Mesenteric fat pad (tissue), 1 donor: Measurements from ENCODE around the gene XRRA1.

DNA sequence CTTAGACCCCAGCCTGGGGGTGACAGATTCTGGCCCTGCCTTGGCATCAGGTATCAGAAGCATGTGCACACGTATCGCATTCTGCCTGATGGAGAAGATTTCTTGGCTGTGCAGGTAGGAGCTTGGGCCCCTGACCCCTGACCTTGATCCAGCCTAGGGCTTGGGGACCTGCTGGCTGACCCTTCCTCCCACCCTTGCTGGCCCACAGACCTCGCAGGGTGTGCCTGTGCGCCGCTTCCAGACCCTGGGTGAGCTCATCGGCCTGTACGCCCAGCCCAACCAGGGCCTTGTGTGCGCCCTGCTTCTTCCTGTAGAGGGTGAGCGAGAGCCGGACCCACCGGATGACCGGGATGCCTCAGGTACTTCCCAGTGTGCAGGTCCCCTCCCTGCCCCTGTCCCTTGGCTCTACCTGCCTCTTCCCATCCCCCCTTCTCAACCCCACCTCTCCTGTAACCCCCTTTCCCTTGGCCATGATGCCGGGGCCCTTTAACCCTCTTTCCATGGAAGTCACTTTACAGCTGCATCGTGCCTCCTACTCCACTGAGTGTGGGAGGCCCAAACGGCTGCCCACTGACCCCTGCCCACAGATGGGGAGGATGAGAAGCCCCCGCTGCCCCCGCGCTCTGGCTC is 3.7 kb downstream of the INPPL1 start:
- PRO-cap: no peak

DNA sequence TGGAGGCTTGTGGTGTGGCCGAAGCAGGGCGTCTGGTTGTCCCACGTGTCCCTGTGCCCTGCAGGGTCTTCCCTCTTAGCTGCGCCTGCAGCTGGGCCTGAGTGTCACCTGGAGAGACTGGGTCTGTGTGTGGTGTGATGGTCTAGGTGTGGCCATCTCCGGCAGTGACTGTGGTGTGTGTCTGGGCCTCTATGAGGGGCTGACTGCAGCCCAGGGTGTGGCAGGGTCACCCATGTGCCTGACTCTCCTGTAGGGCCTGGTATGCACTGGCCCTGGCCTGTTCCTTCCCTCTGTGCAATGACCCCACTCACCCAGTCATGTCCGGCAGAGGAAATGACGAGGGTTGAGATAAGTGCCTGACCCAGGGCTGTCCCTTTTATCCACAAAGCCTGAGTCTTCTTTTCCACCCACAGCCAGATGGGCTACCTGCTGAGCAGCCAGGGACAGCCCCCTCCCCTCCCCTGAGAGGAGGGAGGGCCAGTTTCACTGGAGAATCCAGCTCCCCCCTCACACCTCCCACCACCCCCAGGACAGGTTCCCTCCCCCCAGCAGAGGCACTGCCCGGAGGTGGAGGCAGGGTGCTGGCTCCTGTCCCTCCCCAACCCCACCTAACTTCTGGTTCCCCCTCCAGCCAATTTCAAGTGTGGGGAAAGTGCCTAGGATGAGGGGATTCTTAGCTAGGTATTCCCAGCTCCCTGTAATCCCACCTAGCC is 41.8 kb downstream of the PDE2A start:
- PRO-cap: no peak

GRCh38 chr11:72681942-72682509 is 7.8 kb upstream of the PDE2A start:
- PRO-cap: no peak

GRCh38 chr11:72692470-72692896 is 18.3 kb upstream of the PDE2A start:
- PRO-cap: no peak

- PRO-cap: no peak
These were observed 26.0 kb upstream of the PDE2A start for GRCh38 chr11:72700159-72700774.

- PRO-cap: no peak
These were observed 8.8 kb downstream of the ARAP1 start for GRCh38 chr11:72743295-72743919.

DNA sequence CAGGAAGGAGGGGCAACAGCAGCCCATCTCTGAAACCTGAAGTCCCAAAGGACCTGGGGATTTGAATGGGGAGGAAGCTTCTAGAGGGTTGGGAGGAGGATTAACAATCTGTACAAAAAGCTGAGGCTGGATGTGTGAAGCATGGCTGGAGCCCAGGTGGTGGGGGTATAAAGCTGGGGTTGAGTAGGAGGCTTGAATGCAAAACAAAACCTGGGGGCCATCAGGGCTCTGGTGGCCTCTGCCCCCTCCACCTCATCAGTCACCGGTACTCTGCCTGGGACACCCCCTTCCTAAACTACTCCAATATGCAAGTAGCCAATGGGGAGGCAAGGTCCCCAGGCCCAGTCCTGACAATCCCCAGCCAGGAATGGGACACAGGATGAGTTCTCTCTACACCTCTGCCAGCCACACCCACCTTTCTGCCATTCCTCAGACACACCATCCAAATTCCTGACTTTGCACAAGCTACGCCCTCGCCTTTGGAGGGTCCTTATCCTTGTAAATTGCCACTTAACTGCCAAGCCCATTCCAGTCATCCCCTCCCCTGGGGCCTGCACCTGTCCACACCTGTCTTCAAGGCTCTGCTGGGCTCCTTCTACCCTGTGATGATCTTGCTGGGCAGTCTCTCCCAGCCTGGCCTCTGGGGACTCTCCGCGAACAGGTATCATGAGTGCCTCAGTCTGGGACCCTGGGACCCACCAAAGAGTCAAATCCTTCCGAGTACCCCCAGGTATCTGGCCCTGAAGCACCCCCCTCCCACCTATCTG is 1.2 kb downstream of the ARAP1 start:
- PRO-cap: no peak

- PRO-cap: no peak
These were observed 17.7 kb downstream of the STARD10 start for GRCh38 chr11:72775934-72776797.

- PRO-cap: no peak
These were observed 14.9 kb downstream of the STARD10 start for GRCh38 chr11:72778705-72779537.

DNA sequence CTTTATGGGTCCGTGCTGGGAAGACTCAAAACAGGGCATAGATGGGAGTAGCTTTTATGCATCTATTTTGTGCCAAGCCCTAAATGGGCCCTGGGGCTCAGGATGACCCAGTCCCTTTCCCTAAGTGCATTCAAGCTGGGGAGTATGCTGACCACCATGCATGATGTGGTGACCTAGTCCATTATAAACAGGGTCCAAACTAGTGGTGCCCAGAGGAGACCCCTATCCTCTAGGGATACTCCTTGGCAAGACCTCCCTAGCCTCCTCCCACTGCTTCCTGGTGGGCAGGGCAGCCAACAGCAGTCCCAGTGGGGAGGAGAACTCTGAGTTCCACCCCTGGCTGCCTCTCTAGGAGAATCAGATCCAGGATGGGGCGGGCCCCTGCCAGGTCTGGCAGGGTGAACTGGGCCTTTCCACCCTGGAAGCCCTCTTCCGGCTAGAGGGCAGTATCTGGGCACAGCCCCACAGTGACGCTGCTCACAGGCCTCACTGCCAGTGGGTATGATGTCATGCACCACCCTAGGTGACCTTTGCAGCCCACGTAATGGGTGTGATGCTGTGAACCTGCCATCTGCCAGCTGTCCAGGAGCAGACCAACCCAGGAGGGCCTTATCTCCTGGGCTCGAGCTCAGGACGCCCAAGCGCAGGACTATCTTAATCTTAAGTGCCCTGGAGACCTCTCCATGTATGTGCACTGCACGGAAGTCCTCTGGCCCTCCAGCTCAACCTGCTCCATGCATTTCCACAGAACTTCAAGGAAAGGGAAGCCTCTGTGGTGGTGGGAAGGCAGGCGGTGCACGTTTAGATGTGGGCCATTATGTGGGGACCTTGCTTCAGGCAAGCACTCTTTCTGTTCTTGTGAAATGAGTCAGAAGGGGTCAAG is 31.7 kb upstream of the FCHSD2 start:
- PRO-cap: no peak

DNA sequence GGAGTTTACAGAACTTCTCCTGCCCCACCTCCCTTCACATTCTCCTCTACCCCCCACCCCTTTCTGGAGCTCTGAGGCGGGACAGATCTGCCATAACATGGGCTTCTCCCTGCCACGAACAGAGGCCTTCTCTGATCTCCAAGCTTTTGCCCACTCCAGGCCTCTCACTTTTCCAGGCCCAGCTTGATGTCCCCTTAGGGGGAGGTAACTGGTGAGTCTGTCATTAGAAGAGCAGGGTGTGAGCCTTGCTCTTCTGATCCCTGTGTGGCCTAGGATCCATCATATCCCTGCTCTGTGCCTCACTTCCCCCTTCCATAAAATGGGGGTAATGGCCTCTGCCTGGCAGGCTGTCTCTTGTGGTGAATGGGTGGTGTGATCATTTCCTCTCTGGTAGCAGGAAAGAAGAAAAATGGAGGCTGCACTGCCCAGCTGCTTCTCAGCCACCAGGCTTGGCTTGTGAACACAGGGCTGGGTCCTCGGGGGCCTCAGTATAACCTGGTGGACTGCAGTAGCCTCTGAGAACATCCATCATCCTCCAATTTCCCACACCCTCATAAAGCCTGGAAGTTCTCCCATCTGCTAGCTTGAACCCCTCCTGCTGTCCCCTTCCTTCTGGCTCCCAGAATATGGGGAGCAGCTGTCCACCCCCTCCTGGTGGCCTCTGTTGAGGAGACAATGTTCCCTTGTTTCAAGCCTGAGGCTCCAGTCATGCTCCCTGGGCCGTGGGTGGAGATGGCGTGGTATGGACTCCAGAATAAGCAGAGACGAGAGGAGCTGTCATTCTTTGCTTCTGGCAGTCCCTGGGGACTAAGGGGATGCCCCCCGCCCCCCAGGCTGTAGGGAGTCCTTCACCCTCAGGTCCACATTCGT is 5.7 kb downstream of the ARHGEF17 start:
- PRO-cap: no peak

GRCh38 chr11:73331120-73331739 is 23.2 kb downstream of the ARHGEF17 start:
- PRO-cap: no peak

- PRO-cap: no peak
These were observed 33.3 kb upstream of the RELT start for GRCh38 chr11:73342600-73343506.

DNA sequence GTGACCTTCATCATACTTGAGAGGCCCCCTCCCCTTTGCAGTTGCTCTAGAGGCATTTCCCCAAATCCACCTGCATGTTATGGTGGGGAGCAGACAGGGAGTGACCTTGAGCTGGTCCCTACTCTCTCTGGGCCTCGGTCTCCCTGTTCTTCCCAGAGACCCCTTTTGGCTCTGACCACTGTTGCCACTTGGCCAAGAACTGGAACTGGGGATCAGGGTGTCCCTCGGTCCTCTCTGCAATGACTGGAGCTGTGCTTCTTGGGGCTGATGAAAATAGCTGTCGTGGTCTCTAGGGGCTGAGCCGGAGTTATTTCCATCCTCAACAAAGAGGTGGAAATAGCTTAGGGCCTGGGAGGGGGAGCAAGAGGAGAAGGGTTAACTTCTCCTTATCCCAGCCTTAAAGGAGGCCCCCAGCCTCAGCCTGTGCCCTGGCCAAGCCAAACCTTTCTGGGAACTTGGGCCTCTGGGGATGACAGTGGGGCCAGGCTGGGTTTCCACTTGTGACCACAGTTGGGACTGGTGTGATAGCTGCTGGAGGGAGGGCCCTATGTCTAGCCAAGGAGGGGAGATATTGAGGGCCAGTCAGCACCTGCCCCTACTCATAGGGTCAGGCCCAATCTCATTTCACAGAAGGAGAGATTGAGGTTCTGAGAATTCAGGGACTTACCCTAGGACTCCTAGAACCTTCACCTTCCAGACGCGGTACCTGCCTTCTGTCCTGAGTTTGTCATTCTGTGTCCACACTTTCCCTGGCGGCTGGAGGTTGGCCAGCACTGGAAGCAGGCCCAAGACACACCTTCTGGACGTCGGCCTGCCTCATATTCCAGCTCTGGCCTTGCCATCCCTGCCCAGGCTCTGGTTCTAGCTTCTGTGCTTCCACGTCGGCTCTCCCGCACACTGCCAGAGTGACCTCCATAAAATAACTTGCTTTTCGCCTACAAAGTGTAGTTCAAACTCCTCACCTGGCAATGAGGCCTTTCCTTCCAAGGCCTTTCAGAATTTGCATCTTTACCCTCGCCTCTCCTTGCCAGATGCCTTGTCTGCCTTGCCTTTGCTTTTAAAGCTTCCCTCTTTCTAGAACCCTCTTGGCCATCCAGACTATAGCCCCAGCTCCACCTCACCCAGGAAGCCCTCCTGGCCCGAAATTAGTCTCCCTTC is 3.1 kb downstream of the RELT start:
- PRO-cap: no peak

- PRO-cap: no peak
These were observed 973 bp downstream of the RAB6A start for GRCh38 chr11:73759592-73760609.

DNA sequence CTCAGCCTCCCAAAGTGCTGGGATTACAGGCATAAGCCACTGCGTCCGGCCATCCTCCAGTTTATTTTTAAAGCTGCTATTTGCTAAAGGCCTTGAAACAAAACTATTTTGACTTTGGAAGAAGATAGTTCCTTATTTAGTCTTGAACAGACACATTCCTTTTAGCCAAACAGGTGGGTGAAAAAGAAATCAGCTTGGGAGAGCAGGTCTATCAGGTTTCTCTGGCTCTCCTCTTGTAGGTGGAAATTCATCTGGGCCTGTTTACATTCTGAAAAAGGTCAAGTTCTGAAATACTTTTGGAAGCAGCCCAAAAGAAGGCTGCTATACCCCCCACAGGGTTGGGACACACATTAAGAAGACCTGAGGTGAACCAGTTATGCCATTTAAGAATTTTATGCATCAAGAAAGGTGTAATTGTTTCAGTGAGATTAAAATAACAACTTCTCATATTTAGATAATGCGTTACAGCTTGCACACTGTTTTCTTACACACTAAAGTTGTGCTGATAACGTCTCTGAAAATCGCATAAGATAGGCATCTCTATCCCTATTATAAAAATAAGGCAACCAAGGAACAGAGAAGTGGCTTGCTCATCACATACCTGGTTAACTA is 60.3 kb upstream of the UCP3 start:
- PRO-cap: no peak

DNA sequence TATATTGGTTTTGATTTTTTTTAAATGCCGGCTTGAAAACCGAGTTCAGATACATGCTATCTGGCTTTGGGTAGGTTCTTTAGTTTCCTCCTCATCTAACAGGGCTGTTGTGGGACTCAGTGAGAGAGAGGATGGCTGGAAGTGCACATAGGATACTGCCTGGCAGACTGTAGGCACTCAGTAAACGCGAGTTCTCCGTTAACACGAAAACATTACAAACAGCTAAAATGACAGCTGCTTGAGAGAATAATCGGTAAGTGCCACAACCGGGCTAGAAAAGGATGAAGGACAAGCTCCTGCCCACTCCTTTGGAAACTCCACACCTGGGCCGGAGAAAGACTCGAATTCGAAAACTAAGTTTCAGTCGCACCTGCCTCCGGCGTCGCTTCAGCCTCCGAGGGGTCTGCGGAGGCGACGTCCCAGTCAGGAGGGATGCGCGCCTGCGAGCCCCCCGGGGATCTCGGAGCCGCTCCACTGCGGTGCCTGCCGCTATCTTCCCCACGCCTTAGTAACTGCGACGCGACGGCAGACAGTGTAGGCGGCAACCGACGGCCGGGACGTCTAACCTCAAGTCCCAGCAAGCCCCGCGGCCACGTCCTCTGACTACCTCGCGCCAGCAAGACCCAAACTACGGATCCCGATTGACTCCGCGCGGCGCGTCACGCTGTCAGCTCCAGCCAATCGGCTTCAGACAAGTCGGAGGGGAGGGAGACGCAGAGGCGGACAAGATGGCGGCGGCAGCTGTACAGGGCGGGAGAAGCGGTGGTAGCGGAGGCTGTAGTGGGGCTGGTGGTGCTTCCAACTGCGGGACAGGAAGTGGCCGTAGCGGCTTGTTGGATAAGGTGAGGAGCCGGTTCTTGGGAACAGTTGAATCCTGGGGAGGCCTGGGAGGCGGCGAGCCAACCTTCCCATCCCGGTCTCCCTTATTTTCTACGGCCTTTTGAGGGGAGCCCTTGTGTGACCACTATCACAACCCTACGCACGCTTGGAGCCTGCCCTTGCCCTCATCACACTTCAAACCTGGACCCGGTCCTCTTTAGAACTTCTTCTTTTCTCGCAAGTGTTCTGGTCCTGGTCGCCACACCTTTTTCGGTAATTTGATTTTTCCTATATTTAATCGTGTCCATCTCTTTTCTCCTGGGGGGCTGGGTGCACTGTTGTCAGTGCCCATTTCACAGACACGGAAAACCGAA is at the start of gene XRRA1:
Gene XRRA1, minus strand, starts transcription at position 534 of the 1,193 bp plus-strand sequence.
- PRO-cap: bidirectional peak, plus-strand start at position 722 of the sequence, minus-strand start at position 510 of the sequence

- PRO-cap: no peak
These were observed 5.1 kb downstream of the SLCO2B1 start for GRCh38 chr11:75155880-75156435.

DNA sequence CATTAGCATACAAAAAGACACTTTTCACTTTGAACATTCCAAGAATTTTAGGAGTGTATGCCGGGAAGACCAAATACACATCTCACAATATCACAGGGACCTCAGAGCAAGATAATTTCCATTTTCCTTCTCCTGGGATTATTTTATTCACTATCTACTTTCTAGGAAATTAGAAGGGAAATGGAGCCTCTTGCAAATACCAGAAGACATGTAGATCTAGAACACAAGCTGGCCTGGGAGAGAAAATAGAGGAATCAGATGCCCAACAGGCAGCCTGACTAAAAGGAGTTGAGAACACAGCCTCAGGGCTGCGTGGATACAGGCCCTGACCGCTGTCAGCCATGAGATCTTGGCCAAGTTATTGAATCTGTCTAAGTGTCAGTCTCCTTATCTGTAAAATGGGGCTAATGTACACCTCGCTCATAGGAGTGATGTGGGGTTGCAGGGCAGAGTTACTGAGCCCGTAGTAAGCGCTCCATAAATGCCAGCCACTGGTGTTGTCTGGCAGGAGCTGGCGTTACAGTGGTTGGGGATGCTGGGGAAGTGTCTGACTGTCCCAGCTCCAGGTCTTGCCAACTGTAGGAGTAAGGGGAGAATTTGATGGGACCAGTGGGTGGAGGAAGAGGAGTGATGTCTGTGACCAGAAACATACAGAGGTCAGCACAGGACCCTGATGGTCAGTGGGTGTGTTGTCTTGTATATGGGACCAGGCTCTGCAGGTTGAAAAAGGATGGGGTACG is 38.4 kb upstream of the TPBGL start:
- PRO-cap: no peak

DNA sequence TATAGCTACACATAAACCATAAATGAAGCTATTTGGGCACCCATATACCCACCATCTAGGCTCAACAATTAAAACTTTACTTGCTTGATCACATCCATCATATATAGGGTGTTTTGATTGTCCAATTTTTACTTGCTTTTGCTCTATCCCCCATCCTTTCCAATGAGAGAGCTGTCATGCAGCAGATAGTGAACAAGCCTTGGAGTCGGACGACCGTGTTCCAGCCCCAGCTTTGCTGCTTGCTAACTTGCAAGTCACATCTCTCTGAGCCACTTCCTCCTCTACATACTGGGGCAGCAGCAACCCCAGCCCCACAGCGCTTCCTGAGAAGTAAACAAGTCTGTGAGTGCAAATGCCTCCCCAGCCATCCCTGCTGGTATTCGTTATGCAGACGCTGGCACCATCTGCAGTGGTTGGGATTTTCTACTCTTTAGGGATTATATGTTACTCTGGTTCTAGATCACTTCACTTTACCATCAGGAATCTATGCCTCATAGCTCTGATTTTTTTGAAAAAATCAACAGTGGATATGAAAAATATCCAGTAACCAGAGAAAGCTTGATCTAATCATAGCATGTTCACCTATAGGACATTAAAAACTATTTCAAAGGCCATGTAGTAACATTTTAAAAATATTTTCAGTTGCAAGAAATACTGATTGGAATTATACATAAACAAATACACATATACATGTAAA is 35.0 kb downstream of the TPBGL start:
- PRO-cap: no peak